AG09309 (cell line): ENCODE data around the gene CACNB1.

DNA sequence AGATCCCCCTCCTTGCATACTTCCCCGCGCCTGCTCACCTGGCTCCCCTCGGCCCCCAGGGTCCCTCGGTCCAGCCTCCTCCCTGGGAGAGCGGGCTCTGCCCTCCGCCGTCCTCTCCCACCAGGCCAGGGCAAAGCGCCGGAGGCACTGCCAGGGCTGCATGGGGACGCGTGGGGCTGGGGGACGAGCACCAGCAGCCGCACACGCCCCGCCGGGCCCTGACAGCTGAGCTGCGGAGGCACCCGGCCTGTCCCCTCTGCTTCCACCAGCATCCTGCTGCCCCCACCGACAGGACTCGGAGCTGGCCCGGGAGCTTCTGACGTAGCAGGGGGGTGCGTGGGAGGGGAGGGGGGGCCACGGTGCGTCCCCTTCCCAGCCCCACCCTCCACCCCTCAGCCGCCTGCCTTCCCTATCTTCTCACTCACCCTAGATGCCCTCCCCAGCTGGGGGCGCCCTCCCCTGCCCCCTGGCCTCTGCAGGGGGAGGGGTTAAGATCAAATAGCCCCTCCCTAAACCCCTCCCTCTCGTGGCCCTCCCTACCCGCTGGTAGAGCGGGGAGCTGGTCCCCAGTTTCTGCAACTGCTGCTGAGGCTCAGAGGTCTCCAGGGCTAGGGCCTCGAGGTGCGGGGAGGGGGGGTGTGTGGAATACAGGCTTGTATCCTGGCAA, 1.2 kb downstream of the SRCIN1 start:
- RRBS: no CpG with 5 or more reads among the region's 32 CpGs

GRCh38 chr17:38676825-38677387, 2.1 kb upstream of the EPOP start:
- RRBS: no CpG with 5 or more reads among the region's 8 CpGs

- RRBS: no CpG with 5 or more reads among the region's 5 CpGs
Measured at GRCh38 chr17:38751350-38751613, 1.3 kb upstream of the PSMB3 start.

- RRBS: no CpG with 5 or more reads among the region's 18 CpGs
Measured at GRCh38 chr17:38752896-38753142, 278 bp downstream of the PSMB3 start.

- RRBS: no CpG with 5 or more reads among the region's 12 CpGs
Measured at GRCh38 chr17:38849776-38850623, 3.5 kb downstream of the RPL23 start.

- RRBS: 2% methylated on average over 9 of the region's 41 CpGs
Measured at GRCh38 chr17:38870293-38870817, 497 bp downstream of the LASP1 start.

- RRBS: no CpG with 5 or more reads among the region's 2 CpGs
Measured at GRCh38 chr17:38883071-38883319, 13.1 kb downstream of the LASP1 start.

GRCh38 chr17:39002943-39003696, 35.9 kb upstream of the FBXO47 start:
- RRBS: no CpG with 5 or more reads among the region's 16 CpGs

- RRBS: 58% methylated on average over 2 of the region's 11 CpGs
Measured at GRCh38 chr17:39057697-39058145, 90.5 kb upstream of the FBXO47 start.

- RRBS: no CpG with 5 or more reads among the region's 9 CpGs
Measured at GRCh38 chr17:39193419-39193865, 4.0 kb downstream of the CACNB1 start.

- RRBS: 4% methylated on average over 12 of the region's 50 CpGs
Measured at GRCh38 chr17:39197464-39198166, at the start of gene CACNB1. CACNB1 (minus strand) TSS chr17:39197669.

DNA sequence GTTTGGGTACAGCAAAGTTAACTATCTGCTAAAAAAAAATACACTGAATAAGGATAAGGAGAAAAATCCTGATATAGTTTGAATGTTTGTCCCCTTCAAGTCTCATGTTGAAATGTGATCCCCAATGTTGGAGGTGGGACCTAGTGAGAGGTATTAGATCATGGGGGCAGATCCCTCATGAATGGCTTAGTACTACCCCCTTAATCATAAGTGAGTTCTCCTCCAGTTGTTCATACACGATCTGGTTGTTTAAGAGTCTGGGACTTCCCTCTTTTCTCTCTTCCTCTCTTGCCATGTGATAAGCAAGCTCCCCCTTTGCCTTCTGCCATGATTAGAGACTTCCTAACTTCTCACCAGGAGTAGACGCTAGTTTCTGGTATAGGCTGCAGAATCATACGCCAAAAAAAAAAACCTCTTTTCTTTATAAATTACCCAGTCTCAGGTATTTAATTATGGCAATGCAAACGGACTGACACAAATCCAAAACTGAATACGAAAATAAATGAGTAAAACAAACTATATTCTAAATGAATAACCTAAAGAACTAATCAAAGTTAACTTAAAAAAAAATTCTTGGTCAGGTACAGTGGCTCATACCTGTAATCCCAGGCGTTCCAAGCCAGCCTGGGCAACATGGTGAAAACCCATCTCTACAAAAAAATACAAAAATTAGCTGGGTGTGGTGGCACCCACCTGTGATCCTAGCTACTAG, 75.5 kb downstream of the FBXL20 start:
- RRBS: no CpG with 5 or more reads among the region's 6 CpGs

- RRBS: no CpG with 5 or more reads among the region's 6 CpGs
Measured at GRCh38 chr17:39564052-39564877, 43.5 kb downstream of the NEUROD2 start.

DNA sequence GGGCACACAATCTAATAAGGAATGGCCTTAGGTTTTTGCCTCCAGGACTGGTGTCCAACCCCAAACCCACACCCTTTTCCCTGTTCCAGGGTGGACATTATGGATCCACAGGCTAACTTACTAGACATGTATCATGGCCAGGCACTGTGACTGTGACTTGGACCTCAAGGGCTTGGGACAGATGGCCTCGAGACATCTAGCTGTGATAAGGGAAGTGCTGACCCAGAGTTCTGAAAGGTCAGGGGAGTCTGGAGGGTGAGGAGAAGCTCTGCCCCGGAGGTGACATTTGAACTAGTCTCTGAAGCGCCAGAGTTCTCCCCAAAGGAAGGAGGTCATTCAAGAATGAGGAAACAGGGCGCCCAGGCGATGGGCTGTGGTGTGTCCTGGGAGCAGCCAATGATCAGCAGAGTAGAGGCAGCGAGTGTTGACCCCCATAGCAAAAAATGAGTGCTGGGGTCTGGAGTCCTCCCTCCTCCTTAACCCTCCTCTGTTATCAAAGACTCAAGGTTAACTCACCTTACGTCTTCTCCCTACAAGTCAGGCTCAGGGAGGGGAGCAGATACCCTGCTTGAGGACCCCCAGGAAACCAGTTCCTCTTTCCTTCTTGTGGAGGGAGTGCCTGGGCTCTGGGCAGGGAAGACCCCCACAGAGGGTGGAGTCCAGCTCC, 4.9 kb downstream of the STARD3 start:
- RRBS: no CpG with 5 or more reads among the region's 7 CpGs

- RRBS: no CpG with 5 or more reads among the region's 5 CpGs
Measured at GRCh38 chr17:39650755-39651183, 13.8 kb downstream of the STARD3 start.

DNA sequence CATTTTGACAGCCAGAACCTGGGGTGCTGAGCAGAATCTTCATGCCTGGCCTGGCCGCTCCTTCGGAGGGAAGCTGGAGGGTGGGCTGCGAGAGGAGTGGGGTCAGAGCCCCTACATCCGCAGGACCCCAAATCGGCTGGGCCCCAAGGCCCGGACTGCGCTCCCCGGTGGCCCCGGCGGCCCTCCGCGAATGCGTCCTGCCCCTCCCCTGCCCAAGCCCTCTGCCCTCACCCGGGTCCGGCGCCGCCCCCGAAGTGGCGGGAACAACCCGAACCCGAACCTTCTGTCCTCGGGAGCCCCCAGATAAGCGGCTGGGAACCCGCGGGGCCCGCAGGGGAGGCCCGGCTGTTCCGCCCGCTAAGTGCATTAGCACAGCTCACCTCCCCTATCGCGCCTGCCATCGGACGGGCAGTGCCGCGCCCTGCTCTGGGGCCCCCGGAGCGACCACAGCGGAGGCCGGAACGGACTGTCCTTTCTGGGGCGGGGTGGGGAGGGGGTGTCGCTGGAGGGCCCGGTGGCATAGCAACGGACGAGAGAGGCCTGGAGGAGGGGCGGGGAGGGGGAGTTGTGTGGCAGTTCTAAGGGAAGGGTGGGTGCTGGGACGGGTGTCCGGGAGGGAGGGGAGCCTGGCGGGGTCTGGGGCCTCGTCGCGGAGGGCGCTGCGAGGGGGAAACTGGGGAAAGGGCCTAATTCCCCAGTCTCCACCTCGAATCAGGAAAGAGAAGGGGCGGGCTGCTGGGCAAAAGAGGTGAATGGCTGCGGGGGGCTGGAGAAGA, 742 bp upstream of the PNMT start:
- RRBS: 17% methylated on average over 23 of the region's 57 CpGs

DNA sequence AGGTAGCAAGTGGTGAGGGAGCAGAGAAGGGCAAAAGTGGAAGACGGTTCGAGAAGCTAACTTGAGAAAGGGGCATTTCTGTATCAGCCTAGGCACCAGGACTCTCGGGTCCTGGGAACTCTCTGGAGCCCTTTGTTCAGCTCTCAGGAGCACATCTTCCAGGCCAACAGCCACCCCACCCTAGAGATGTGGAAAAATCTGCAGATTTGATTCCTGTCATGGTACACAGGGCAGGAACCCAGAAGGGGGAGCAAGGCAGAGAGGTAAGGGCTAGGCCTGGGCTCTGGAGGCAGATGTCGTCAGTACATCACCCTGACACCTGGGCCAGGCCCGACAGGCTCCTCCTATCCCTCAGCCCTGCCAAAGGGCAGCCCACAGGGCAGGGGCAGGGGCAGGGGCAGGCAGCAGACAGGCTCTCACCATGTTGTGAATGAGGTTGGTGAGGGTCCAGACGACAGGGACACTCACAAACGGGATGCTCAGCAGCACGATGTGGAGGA, 3.7 kb downstream of the ORMDL3 start:
- RRBS: no CpG with 5 or more reads among the region's 8 CpGs

GRCh38 chr17:40032258-40033039, 17.2 kb downstream of the CSF3 start:
- RRBS: no CpG with 5 or more reads among the region's 9 CpGs

DNA sequence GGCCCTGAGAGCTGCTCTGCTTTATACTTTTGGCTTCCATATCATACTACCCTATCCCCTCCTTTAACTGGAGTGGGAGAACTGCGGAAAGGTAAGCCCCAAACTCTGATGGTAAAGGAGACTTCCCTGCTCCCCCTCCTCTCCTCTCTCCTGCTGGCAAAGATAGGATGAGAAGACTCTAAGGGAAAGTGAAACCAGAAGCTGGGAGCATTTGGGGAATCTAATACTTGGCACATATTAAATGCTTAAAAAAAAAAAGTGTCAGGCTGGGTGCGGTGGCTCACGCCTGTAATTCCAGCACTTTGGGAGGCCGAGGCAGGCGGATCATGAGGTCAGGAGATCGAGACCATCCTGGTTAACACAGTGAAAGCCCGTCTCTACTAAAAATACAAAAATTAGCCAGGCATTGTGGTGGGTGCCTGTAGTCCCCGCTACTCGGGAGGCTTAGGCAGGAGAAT, 4.2 kb upstream of the MED24 start:
- RRBS: no CpG with 5 or more reads among the region's 9 CpGs

GRCh38 chr17:40101053-40101573, 724 bp upstream of the NR1D1 start:
- RRBS: no CpG with 5 or more reads among the region's 5 CpGs